ENCODE data around the gene NOS3.

GRCh38 chr7:150619741-150620216 lies 12.4 kb downstream of the GIMAP6 start:
- PRO-cap = no peak

GRCh38 chr7:150751633-150752088 lies 14.4 kb downstream of the GIMAP5 start:
- PRO-cap = no peak

GRCh38 chr7:150778794-150779156 lies 21.4 kb downstream of the TMEM176B start:
- PRO-cap = no peak

- PRO-cap = no peak
Observed at GRCh38 chr7:150783967-150784701, 16.0 kb downstream of the TMEM176B start.

GRCh38 chr7:150823489-150823776 lies 22.9 kb downstream of the TMEM176A start:
- PRO-cap = no peak

DNA sequence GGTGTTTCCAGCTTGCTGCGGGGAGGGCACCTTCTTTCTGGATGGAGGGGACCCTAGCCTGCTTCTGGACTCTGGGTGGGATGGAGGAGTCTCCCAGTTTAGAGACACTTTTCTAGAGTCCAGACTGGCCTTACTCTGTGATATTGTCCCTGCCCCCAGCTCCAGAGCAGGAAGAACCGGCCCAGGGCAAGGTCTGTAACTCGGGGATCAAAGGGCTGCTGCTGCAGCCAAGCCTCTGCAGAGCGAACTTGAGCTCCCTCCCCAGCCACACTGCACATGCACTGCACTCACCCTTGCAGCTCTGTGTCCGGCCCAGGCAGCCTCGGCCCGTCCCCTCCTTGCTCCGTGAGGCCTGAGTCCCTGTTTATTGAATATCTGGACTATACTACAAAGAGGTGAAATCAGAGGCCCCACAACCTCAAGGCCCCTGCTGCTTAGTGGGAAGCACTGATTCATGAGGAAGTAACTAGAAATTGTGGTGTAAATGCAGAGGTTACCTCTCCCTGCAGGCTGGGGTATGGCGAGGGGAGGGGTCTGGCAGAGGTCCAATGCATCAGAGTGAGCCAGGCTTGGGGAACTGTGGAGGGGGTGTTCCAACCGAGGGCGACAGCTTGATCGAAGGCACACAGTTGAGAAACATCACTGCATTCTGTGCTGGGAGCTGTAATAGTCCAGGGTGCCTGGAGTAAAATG lies 48.9 kb downstream of the AOC1 start:
- PRO-cap = no peak

- PRO-cap = no peak
Observed at GRCh38 chr7:150960976-150961267, 17.2 kb downstream of the KCNH2 start.

GRCh38 chr7:150975608-150976108 lies 2.5 kb downstream of the KCNH2 start:
- PRO-cap = no peak

DNA sequence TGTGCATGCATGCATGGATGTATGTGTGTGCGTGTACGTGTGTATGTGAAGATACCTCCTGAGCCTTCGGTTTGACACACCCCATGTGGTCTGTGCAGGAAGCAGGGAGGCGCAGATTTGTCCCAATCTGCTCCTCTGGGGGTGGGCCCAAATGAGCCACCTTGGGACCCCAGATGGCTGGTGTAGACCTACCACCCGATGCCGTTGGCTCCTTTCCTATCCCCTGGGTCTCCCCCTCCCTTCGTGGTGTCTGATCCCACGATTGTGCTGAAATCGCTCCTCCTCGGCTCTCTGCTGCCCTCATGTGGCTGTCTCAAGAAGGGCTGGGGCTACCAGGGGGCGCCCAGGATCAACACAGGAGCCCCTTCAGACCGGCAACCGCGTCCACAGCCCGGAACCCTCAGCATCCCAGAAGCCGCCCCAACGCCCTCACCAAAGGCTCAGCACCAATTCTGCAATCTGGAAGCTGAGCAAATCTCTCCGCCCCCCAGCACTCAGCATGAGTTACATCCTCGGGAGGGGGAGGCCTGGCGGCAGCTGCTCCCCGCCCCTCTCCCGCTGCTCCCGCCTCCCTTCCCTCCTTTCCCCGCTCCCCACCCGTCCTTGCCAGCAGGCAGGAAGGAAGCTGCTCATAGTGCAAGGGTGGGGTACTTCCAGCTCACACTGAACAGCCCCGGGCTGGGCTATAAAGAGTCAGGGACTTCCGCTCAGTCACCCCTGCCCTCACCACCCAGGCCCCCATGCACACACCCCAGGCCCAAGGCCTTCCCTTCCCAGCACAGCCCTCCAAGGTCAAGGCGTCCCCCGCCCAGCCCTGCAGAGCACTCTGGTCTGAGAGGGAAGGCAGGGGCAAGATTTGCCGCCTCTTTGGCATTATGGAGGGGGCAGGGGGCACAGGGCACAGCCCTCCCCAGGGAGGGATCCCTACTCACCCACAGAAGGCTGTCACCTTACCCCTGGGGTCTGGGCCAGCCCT lies 2.2 kb upstream of the NOS3 start:
- PRO-cap = no peak

DNA sequence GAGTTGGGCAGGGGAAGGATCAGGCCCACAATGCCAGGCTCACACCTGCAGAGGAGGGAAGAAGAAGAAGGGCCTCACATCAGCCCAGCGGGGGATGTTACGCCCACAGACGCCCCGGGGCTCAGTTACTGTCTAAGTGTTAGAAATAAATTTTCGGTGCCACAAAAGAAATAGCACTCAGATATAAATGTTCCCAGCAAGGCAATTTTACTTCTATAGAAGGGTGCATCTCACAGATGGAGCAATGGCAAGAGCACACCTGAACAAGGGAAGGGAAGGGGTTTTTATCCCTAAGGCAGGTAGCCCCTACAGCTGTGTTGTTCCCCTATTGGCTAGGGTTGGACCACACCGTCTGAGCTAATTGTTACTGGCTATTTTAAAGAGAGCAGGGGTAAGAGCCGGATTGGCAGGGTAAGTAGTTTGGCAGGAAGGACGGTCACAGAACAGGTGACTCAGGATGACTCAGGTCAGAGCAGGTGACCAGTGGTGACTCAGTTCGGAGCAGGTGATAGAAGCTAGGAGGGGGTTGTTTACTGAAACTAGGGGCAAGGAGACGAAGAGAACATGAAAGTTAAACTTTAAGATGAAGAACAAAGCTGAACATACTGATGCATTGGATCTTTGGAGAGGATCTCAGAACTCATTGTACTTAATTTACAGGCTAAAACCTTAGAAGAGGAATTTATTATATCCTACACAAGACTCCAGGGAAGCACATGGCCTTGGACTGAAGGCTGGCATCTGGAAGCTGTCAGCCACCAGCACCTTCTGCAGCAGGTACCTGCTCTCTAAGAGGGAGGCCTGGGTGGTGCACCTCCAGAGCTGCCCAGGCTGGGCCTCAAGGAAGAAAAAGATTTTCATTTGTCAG lies at the start of gene NOS3:
NOS3 (plus strand) TSS at position 494 of the 868 bp plus-strand sequence.
- PRO-cap = no peak

DNA sequence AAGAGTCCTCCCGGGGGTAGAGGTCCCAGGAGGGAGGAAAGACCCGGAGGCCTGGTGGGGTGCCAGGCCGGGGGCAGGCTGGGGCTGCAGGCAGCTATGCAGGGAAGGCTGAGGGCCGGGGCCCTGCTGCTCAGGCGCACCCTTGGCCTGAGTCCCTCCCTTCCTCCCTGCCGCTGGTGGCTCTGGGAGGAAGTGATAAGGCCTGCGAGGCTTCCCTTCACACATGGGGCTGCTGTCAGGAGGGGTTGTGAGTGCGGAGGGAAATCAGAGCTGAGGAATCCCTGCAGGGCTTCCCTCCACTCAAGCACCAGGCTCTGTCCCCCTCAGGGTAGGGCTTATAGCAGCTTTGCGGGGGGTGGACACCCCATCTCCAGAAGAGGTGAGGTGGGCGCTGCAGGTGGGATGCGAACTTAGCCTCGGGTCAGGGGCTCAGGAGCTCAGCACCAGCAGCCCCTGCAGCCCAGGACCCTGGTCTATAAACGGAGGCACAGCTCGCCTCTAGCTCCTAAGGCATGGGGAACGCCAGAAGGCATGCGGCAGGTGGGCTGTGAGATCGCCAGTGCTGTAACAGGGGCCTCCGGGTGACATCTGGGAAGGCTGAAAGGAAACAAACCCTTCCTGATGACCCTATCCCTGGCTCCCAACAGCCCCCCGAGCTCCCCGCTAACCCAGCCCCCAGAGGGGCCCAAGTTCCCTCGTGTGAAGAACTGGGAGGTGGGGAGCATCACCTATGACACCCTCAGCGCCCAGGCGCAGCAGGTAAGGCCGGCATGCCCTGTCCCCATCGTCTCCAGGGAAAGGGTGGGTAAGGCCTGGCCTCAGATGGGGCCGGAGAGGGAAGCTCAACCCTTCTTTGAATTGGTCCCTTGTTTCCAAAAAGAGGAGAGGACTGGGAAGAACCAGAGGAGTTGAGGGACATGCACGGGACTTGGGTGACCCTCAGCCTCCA lies 4.0 kb downstream of the NOS3 start:
- PRO-cap = bidirectional peak, plus-strand start at position 224 of the sequence, minus-strand start at position 197 of the sequence

- PRO-cap = no peak
Observed at GRCh38 chr7:151026550-151027038, 1.7 kb upstream of the ABCB8 start.

DNA sequence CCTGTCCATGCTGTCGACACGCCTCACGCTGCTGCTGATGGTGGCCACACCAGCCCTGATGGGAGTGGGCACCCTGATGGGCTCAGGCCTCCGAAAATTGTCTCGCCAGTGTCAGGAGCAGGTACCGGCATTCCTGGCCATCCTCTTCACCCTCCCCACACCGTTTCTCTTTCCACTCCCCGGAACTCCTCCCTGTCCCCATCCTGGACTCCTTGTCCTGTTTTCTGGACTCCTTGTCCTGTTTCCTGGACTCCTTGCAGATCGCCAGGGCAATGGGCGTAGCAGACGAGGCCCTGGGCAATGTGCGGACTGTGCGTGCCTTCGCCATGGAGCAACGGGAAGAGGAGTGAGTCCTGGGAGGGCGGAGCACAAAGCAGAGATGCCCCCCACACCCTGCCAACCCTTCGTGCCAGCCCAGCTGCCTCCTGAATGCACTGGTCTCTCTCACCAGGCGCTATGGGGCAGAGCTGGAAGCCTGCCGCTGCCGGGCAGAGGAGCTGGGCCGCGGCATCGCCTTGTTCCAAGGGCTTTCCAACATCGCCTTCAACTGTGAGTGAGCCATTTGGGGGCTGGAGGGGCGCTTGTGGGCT lies 7.5 kb downstream of the ABCB8 start:
- PRO-cap = bidirectional peak, plus-strand start at position 284 of the sequence, minus-strand start at position 167 of the sequence

DNA sequence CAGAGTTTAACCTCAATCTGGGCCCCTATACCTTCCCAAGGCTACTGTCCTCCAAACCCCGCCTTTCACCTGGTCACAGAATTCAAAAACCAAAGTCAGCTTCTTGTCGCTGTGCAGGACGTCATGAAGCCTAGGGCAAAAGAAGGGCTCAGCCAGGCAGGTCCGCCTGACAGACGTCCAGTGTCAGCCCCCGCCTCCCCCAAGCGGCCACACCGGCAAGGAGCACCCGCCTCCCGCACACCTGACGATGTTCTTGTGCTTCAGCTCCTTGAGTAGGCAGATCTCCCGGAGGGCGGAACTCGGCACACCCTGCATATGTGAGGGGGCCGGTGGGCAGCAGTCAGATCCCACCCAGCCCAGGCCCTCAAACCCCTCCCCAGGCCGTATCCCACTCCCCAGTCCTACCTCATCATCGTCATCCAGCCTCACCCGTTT lies 1.0 kb downstream of the CDK5 start:
- PRO-cap = no peak

- PRO-cap = no peak
Observed at GRCh38 chr7:151058611-151059023, 772 bp upstream of the SLC4A2 start.

GRCh38 chr7:151060899-151061738 lies 1.7 kb downstream of the SLC4A2 start:
- PRO-cap = no peak

DNA sequence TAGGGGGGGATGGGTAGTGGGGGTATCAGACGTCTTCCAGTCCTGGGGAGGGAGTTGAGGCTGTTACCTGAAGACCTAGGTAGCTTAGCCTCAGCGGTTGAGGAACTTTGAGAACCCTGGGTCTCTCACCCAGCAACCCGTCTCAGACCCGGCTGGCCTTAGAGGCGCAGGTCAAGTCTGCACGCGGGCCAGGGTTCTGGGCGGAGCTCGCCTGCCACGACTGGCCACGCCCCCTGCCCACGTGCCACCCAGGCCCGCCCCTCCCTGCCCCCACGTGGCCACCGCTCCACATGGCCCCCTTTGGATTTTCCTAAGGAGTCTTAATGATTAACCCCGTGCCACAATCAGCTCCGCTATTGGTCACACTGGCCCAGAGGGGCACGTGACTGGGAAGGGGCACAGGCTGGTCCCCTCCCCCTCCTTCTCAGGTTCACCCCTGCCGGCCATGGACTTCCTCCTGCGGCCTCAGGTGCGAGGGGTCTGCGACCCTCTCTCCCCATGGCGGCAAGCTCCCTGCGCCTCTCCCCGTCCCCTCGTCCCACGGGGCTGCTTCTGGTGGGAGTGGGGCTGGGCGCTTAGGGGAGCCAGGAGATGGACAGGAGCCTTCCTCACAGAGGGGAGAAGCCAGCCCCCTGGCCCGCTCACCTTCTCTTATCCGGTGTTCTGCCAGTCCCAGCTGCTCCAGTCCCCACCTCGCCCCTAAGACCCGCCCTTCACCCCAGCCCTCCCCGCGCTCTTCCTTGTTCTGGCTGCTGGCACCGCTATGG lies 3.0 kb downstream of the SLC4A2 start:
- PRO-cap = no peak

GRCh38 chr7:151078918-151079229 lies 1.7 kb downstream of the FASTK start:
- PRO-cap = no peak

GRCh38 chr7:151093371-151093733 lies 7.1 kb downstream of the AGAP3 start:
- PRO-cap = no peak

DNA sequence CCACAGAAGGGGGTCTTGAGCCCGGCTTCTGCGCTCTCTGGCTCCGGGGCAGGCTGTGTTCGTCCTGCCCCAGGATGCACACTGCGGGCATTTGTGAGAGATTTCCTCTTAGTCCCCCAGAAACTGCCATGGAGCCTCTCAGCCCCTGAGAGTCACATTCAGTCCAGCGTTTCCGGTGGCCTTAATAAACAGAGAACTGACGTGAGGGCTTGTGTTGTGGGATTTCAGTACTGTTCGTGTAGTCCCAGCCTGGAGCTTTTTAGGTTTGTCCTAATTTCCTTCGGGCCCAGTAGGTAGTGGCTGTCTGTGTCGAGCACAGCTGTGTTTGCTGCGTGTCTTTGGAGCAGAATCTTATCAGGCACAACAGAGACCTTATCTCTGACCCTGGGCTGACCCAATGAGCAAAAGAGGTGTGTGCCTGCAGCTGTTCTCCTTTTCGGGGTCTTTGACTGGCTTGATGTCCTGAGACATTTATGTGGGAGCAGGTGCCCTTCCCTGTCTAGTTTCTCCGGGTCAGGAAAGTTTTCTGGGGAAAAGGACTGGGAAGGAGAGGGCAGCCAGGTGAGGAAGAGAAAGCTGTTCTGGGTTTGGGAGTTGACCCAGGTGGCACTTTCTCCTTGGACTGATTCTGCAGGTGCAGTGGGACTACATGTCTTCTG lies 25.5 kb downstream of the AGAP3 start:
- PRO-cap = no peak

Data from endothelial cell (in vitro differentiated cells).